A172 (cell line): ENCODE results near the gene TEX43.

DNA sequence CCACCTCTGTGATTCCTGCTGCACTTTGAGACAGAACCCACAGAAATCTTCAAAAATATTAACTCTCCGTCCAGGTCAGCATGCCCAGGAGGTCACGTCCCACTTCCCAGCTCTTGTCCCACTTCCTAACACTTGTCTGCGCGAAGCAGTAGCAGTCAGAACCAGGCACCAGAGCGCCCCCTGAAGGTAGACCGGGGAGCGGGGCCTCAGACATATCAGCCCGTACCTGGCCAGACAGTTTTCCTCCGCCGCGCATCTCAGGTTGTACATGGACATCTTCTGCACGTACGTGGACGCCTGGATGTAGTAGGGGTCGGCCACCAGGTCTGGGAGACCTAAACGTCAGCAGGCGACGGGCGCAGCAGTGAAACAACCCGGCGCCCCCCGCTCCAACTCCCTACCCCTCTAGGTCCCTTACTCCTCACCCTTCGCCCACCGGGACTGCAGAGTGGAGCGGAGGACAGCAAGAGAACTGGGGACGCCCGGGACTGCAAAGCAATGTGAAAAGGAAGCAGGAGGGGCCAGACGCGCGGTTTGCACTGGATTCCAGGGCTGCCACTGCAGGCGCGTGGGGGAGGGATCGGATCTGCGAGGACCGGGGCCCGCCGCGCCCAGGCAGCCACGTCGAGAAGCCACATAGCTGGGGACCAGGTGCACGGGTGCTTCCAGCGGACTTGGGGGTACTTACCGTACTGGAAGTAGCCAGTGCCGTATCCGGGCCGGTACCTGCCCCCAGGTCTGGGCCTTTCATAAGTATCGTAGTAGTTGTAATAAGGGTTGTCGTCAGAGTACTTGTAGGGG is 1.2 kb downstream of the LOX start:
- RAMPAGE, long total RNA = start-site peak on the minus strand centred at position 737 of the sequence, 620 bp wide, 40 and 17 reads in 2 replicates

DNA sequence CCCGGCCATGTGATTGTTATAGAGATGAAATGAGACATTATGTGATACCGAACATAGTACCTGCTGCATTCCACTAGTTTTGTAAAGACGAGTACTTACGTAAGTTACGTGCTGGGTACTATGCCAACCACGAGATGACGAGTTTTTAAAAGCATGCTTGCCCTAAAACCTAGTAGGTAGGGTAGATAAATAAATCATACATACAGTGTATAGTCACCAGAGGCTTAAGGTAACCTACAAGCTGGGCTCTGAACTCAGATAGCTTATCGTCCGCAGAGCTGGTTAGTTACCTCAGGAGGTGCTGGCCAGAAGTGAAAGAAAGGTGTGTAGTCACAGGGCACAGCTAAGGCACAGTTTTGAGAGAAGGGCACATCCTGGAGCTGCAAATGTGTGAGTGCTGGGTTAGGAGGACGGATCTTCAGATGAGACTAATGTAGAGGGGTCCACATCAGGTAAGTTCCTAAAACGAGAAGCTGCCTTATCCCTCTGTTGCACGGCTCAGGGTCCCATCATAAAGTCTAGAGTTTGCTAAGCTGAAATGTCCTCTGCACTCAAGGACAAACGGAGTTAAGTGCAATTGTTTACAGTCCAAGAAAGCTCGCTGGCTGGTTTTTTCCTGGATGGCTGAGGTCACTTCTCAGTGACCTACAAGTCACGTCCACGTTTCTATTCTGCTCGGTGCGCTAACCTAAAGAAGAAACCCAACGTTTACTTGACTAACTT is 1.2 kb upstream of the SNX24 start:
- RAMPAGE, long total RNA = no peak

- RAMPAGE, long total RNA = no peak
Measured at GRCh38 chr5:122978131-122978583, 58.4 kb downstream of the PPIC start.

- RAMPAGE, long total RNA = no peak
Measured at GRCh38 chr5:123428604-123429122, 5.5 kb upstream of the CEP120 start.

DNA sequence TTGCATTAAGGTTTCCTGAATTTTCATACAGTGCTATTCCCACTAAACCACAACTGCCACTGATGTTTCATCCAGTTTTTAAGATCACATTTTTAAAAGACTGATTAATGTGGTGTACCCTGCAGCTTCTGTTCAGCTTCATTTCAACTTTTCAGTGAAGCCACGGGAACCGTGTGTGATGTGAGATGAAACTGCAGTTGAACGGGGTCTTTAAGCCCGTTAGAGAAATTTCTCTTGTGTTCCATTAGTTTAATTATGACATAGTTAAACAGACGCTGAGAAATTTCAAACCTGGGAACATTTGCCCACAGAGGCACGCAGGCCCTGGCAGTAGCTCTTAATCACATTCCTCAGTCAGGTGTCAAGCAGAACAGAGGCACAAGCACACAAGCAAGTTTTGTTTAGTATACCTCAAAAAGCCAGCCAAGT is 147.1 kb downstream of the ZNF608 start:
- RAMPAGE, long total RNA = no peak

DNA sequence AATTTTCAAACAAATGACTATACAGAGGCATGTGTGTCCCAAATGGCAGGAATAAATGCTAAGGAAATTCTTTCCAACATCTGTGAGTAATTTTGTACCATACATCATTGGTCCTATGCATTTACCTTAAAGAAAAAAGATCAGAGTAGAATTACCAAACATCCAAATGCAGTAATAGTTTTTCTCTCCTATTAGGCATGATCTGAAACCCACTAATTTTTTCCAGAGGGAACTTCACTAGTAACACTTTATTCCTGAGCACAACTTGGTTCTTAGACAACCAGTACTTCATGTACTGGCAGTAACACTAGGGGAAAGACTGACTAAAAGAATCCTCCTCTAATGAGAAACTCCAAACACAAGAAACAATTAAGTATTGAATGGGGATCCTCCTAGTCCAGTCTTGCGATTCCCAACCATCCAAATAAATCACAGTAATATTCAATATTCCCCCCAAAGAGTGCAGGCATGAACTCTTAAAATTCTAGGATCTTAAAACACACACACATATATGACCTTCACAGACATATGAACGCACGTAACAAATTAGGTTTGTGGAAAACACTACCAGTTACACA is 49.0 kb downstream of the ZNF608 start:
- RAMPAGE, long total RNA = no peak

- RAMPAGE, long total RNA = no peak
Measured at GRCh38 chr5:124742676-124743210, 3.7 kb downstream of the ZNF608 start.

- RAMPAGE, long total RNA = no peak
Measured at GRCh38 chr5:124744279-124745305, 1.8 kb downstream of the ZNF608 start.

- RAMPAGE, long total RNA = no peak
Measured at GRCh38 chr5:125005242-125005762, 258.9 kb upstream of the ZNF608 start.

DNA sequence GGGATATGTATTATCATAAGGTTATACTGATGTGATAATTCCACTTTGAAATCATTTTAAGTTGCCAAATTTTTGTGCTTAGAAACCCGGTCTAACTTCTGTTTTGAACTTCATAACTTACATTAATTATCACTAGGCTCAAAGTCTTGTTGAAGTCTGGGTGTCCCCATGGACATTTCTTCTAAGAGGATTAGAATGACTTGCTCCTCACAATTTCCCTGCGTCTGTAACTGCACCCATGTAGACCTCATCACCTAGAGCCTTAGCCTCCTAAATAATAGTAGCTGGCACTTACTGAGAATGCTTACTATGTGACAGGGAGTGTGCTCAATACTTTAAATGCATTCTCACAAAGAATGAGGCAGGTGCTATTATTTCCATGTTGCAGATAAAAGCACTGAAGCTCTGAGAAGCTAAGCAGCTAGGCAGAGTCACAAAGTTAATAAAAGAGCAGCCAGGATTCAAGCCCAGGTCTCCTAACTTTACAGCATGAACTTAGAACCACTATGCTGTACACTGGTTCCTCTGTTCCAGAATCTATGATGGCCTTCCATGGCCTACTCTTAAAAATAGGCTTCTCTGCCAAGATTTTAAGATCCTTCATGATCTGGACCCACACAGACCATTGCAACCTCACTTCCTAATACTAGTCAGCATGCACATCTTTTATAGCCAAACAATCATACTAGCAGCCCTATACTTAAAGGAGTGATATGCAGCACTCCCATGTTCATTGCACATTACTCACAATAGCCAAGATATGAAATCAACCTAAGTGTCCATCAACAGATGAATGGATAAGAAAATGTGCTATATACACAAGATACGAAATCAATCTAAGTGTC is 1.5 kb downstream of the GRAMD2B start:
- RAMPAGE, long total RNA = no peak

DNA sequence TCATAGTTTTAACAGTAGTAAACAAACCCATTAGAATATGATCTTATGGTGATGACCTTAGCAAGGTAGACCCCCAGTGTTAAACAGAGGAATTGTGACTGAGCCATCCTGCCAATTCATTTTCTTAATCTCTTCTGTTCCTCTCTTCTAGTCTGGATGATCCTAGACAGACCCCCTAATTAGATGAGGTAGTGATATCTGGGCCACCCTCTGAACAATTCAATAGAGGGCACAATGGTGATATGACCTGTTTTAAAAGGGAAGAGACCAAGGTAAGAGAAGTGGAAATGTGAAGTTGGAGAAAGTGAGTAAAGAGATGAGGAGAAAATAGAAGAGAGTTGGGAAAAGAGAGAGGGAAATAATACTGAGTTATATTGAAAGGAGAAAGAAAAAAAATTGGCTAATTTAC is 8.2 kb downstream of the GRAMD2B start:
- RAMPAGE, long total RNA = no peak

DNA sequence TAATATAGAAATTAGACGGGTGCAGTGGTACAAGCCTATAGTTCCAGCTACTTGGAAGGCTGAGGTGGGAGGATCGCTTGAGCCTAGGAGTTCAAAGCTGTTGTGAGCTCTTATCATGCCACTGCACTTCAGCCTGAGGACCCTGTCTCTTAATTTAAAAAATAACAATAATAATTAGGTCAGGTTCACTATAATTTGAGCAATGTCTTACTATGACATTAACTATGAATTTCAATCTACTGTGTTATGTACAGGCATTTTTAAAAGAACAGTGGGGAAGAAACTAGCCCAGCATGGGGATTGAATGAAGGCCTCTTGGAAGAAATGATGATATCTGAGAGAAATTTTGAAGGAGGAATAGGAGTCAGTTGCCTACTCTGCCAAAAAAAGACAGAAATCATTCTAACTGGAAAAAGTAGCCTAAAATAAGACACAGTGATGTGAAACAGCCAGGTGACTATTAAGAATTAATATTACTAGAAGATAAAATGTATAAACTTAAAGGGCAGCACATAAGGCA is 13.3 kb downstream of the GRAMD2B start:
- RAMPAGE, long total RNA = no peak

DNA sequence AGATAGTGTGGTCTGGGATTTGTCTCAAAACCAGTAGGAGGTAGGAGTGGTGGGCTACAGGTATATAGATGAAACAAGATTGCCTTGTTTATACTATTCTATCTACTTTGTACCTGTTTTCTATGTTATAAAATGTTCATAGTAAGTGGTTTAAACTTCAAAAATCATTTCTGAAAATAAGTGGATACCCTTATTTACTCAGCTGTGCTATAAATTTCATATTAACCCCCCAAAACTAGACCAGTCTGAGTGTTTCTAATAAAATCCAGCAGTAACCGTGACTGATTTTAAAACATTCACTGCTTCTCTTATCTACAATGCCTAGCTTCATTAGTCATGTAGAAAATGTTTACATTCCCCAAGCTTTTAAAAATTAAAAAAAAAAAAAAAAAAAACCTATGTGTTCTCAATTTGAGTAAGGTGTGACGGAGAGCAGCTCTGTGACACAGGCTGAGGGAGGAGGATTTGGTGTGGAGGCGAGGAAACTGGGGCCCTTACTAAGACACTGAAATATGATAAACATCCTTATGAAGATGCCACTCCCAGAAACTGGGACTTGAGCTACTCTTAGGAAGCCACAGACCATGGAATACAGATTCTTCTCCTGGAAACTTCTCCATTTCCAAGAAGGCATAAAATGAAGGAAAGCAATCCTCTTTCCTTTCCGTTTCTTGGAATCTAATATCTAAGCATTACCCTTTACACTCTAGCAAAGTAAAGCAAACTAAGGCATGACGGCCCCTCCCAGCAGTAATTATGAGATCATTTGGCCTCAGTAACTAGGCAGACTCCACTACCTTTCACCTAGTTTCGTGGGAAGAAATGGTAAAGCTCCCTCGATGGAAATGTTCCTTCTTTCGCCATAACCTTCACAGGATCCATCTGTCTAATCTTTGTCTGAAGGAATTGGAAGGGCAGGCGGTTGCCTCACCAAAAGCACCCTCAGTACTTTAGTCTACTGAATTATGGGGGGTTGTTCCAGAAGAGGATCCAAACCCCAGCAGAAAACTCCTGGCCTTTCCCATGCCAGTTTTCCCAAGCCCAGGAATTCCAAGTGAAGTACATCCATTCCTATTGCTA is 23.4 kb downstream of the GRAMD2B start:
- RAMPAGE, long total RNA = no peak

GRCh38 chr5:126477491-126477972 is 54.3 kb downstream of the GRAMD2B start:
- RAMPAGE, long total RNA = no peak

DNA sequence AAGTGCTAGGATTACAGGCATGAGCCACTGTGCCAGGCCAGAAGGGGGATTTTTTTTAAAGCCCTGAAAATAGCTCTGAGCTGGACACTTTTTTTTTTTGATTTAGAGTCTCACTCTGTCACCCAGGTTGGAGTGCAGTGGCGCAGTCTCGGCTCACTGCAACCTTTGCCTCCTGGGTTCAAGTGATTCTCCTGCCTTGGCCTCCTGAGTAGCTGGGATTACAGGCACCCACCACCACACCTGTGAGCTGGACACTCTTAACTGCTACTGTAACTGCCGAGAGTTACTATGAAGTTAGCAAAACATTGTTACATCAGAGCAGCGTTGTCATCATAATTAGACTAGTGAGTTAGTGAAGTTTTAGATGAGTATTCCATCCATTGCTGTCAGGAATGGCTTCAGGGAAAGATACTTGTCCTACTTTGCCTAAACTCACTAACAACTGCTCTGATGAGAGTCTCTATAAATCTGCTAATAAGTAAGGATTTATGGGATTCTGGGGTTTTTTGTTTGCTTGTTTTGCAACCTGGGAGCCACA is at the start of gene TEX43:
Gene TEX43 (plus strand): TSS at position 363 of the 538 bp plus-strand sequence.
- RAMPAGE, long total RNA = no peak

DNA sequence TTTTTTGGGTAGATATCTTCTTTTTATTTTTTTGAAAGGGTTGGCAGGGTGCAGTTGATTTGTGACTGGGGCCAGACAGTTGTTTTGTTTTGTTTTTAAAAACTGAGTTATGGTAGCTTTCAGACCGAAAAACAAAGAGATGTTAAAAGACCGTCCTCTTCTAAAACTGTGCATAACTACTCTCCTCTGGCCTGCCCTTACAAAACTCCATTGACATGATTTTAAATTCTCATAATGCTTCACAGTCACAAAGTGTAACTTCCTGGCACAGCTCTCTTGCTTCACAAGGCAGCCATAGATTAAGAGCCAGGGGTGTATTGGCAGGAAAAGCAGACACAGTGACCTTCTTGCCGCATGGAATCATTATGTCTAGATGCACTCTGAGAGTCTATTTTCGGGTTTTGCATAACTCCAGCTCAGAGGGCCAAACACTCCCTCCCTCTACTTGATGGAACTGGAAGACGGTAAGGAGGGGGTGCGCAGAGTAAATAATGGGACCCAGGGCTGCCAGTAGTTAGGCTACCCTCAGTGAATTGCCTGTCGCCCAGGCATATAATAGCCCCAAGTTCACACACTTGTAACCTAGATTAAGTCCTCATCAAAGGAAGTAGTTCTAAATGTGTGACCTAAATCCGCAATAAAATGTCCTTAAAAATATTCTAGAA is 110.1 kb downstream of the MARCHF3 start:
- RAMPAGE, long total RNA = no peak

GRCh38 chr5:127029420-127029834 is 931 bp downstream of the MARCHF3 start:
- RAMPAGE, long total RNA = no peak

GRCh38 chr5:127958231-127959192 is 125.1 kb upstream of the SLC12A2 start:
- RAMPAGE, long total RNA = no peak

DNA sequence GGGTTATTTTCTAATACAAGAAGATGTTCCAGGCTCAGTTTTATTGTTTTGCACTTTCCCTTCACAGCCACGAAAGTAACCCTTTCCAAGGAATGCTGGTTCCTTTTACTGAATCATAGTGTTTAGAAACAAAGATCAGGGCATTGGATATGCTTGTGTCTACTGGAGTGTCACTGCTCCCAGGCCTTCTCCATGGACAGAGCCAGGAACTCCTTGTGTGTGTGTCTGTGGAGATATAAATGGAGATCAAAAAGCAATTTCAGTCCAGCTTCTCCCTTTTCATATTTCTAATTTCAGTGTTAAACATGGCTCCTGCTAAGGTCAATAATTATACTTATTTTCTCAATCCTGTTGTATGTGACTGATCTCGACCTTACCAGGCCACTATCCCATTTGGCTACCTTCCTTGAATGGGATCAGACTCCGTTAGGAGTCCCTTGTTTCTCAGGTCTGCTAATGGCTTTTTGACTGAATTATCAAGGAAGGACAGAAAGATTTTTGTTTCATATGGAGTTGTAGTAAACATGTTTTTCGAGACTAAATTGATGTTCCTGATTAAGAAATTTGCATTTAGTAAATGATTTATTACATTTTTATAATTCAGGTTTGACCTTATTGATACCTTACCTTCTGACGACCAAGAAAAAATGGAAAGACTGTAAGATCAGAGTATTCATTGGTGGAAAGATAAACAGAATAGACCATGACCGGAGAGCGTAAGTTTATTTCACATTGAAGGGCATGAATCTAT is 96.9 kb downstream of the SLC12A2 start:
- RAMPAGE, long total RNA = no peak

DNA sequence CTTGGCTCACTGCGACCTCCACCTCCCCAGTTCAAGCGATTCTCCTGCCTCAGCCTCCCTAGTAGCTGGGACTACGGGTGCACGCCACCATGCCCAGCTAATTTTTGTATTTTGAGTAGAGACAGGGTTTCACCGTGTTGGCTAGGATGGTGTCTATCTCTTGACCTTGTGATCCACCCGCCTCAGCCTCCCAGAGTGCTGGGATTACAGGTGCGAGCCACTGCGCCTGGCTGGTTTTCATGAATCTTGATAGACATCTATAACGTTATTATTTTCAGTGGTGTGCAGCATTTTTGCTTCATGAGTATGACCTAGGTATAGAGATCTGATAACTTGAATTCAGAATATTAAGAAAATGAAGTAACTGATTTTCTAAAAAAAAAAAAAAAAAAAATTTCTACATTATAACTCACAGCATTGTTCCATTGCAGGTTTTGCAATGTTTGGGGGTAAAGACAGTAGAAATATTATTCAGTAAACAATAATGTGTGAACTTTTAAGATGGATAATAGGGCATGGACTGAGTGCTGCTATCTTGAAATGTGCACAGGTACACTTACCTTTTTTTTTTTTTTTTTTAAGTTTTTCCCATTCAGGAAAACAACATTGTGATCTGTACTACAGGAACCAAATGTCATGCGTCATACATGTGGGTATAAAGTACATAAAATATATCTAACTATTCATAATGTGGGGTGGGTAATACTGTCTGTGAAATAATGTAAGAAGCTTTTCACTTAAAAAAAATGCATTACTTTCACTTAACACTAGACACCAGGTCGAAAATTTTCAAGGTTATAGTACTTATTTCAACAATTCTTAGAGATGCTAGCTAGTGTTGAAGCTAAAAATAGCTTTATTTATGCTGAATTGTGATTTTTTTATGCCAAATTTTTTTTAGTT is 105.0 kb downstream of the SLC12A2 start:
- RAMPAGE, long total RNA = no peak